Retinal pigment epithelial cell (primary cell): ENCODE measurements around a stretch of chr17.

- RRBS, result no CpG with 5 or more reads among the region's 1 CpG
These were observed 3.8 kb upstream of the MARCHF10 start for GRCh38 chr17:62811878-62812314.

DNA sequence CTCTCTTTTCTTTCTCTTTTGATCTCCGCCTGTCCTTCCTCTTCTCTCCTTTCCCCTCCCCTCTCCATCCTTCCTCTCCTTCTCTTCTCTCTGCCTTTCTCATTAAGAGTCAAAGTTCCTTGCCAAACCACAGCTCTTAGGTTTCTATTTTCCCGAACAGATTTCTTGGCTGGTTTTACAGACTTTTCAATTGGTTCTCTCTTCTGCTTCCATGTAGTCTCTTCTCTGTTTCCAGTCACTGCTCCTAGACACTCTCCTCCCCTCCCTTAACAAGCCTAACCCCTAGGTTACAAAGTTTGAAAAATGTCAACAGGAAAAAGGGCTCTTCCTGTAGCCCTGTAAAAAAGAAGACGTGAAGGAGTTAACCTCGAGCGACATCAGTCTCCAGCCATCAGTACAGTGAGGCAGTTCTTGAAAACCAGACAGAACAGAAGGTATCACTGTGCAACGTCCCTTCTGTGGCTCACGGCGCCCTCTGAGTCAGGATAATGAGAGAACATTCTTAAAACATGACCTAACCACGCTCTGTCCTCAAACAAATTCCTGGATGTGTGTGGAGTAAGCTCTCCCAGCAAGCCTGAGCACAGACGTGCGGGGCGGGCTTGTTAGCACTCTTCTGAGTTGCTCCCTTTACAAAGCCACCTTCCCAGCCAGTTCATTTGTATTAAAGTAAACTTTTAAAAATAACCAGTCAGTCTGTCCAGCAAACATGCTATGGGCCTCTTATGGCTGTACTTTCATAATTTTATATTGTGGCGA lies 11.6 kb upstream of the MARCHF10 start:
- RRBS, result no CpG with 5 or more reads among the region's 13 CpGs

DNA sequence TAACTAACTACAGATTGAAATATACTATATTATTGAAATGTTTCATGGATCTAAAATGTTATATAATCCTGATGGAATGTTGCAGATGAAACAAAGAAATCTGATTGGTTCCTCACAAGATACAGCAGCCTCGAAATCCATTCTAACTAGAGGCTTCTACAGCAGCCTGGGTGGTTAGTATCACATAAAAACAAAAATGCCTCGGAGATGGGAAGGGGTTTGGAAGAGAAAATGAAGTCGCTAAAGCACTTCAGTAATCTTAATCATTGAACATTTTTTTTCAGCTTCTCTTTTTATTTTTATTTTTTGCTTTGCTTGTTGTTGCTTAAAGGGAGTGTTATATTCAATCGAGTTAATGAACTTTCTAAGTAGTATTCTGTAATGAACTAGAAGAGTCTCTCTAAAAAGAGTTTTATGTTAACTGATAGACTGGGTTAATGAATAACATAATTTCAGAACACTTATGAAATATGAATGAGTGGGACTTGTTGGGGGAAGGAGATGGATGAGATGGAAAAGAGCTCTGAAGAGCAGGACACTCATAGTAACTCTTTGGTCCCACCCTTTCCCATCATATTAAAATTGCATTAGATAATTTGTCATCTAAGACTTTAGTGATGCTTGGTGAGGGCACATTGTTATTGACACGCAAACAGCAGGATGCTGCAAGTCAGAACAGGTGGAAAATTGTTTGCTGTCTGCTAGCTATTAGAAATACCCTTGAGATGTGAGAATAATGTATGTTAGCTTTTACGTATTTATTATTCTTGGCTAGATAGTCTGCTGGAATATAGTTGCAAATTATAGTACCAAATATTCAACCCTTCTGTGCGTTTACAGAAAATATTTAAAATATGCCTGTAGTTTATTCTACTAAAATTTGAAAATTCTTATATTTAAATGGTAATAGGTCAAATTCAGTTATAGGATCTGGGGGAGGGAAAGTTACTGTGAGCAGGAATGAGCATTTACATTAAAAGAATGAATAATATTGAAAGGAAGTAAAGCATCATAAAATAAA lies 75.6 kb downstream of the TANC2 start:
- RRBS, result no CpG with 5 or more reads among the region's 7 CpGs

DNA sequence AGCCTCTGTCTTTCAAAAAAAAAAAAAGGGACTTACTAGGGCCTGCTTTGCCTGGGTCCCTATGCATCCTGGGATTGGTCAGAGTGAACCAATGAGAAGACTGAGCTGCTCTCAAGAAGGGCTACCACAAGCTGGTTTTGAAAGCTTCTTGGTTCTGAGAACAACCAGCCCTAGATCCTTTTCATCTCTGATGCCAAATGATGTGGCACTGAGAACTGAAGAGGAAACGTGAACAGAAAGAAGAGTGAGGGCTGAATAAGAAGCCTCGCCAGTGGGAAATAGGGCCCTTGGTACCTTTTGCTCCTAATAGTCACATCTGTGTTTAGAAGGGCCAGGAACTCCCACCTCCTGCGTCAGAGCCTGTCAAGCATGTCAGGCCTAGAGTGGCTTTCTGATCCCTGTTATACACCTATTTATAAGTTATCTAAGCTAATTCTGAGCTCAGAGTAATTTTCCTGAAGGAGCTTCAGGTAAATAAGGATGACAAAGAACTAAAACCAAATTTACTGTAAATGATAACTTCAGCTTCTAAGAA lies 10.7 kb downstream of the TACO1 start:
- RRBS, result no CpG with 5 or more reads among the region's 3 CpGs

DNA sequence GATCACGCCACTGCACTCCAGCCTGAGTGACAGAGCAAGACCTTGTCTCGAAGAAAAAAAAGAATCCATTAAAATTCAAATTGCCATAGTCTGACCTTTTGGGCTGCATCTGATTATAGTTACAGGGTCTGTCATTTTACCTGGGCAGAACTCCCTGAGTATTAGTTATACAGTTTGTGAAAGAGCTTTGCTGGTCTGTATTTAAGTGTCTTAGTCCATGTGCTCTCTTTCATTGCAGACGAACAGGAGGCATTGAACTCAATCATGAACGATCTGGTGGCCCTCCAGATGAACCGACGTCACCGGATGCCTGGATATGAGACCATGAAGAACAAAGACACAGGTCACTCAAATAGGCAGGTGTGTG lies 10.2 kb downstream of the MAP3K3 start:
- RRBS, result no CpG with 5 or more reads among the region's 7 CpGs

DNA sequence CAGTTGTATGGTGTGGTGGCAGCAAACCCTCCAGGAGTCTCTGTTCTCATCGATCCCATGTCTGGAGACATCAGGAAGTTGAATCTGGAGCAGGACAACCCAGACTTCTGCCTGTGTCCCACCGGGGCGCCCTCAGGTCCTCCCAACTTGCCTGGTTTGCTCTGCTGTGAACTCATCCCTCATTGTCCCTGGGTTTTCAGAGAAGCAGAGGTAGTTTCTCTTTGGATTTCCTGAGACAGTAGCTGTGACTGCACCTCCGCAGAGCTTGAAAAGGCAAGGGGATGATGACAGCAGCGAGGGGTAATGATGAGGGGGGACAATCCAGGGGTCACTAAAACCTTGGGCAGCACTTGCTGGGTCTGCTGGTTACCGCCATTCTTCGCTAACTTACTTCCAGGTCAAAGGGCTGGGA lies 2.9 kb downstream of the LIMD2 start:
- RRBS, result no CpG with 5 or more reads among the region's 7 CpGs

DNA sequence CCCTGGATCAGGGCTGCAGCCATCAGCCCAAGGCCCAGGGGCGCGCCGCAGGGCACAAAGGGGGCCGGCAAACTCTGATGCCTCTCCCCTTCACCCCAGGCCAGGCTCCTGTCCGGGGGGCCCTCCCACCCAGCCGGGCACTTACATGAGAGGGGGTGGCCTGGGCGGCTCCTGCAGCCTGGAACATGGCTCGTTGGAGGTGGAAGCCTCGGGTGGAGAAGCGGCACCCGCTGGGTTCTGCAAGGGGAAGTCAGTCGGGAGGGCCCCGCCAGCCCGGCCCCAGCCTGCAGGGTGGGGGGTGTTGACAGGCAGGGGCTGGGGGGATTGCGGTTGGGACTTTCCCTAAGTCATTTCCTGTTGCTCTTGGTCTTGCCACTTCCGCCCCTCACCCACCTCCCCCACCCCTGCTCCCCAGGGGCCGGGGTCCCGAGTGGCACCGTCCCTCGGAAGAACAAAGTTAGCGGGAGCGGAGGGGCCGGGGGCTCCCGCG lies 768 bp downstream of the LIMD2 start:
- RRBS, result 2% methylated on average over 14 of the region's 25 CpGs

DNA sequence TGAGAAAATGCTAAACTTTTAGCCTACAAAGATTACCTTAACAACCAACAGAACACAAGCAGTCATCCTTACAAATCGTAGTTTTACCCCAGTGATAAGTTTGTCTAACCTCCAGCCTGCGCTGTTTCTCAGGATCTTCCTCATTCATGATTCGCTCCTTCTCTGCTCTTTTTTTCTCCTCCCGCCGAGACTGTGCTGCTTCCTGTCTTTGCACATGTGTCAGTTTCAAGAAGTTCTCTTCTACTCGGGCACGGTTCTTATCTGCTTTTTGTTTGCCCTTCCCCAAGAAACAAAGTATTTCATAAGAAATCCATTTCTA lies 10.2 kb upstream of the STRADA start:
- RRBS, result no CpG with 5 or more reads among the region's 7 CpGs

GRCh38 chr17:63772700-63773088 lies 703 bp downstream of the CCDC47 start:
- RRBS, result no CpG with 5 or more reads among the region's 5 CpGs

- RRBS, result no CpG with 5 or more reads among the region's 3 CpGs
These were observed 1.8 kb upstream of the FTSJ3 start for GRCh38 chr17:63829244-63829736.

DNA sequence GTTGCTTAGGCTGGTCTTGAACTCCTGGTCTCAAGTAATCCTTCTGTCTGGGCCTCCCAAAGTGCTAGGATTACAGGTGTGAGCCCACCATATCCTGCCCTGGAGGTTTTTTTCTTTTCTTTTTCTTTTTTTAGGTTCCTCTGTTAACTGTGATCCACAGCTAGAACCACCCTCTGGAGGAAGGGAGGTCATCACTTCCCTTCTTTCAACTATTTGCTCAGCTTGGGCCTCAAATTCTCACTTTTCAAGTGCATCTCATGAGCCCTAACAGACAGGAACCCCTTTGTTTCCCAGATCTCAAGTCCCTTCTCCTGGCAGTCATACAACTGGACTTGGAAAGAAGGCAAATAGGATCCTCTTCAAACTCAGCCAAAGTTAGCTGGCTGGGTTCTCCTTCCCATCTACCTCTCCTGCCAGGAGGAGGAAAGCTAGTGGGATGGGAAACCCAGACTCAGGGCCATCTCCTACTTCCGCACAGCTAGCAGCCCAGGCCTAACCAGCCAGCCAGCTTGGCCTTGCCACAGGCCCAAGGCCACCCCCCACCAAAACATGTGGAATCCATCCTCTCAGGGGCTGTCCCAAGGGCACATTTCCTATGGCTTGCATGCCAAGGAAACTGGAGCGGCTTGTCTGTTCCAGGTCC lies 2.0 kb downstream of the SMARCD2 start:
- RRBS, result no CpG with 5 or more reads among the region's 2 CpGs

DNA sequence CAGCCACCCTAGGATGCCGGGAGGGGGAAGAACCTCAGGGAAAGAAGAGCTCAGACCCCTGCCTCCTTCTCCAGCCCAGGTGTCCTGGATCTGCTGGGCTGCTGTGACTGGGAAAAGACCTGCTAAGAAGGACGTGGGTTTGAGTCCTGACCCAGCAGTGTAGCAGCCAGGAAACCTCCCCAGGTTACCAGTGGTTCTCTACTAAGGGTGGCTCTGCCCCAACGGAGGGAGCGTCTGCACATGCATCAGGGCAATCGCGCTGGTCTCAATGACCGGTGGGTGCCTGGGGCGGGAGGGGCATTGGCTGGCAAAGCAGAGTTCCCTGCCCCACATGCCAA lies 2.6 kb upstream of the CD79B start:
- RRBS, result no CpG with 5 or more reads among the region's 8 CpGs

DNA sequence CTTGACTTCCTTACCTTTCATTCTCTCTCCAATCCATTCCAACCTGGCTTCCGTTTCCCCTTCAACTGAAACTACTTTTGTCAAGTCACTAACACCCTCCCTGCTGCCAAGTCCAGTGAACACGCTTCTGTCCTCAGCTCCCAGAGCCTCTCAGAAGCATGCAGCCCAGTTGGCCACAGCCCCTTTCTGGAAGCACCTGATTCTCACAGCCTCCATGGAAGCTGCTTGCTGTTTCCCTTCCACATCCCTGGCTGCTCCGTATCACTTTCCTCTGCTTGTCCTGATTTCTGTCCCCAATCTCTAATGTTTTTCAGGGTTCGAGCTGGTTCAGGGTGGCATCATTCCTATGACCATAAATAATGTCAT lies 4.1 kb upstream of the SCN4A start:
- RRBS, result no CpG with 5 or more reads among the region's 4 CpGs

GRCh38 chr17:64056184-64057196 lies 36.1 kb upstream of the ICAM2 start:
- RRBS, result no CpG with 5 or more reads among the region's 12 CpGs

DNA sequence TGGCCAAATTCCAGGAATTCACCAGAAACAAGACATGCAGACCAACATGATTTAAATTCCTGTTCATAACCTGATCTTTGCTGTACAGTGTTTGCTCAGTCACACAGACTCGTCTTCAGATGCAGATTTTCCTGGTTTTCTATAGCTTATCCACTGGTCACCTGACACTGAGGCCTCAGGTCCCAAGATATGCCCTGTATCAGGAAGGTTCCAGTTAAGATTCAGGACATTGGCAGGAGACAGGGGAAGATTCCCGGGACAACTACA lies 47.4 kb downstream of the ERN1 start:
- RRBS, result no CpG with 5 or more reads among the region's 2 CpGs

GRCh38 chr17:64147037-64147187 lies 17.0 kb upstream of the ERN1 start:
- RRBS, result no CpG with 5 or more reads among the region's 4 CpGs

- RRBS, result no CpG with 5 or more reads among the region's 3 CpGs
These were observed 60.4 kb upstream of the ERN1 start for GRCh38 chr17:64190363-64190790.

DNA sequence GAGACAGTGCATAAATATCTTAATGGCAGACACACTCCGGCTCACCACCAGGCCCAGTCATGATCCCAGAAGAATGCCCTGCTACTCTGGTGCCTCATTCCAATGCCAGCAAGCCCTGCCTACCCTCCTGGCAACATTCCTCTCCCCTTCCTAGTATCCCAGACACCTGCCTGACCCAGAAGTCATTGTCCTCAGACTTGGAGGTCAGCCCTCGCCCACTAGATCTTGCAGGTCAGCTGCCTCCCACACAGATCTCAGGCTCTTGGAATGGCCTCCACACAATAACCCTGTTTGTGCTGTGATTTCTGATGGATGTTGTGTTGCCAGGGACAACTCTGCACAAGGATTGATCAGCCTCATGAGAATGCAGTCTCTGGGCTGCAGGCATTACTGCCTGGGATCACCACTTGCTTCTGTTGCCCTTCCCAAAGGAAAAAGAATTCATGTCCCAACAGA lies 1.9 kb upstream of the TEX2 start:
- RRBS, result no CpG with 5 or more reads among the region's 2 CpGs

GRCh38 chr17:64314978-64315680 lies 52.1 kb upstream of the TEX2 start:
- RRBS, result no CpG with 5 or more reads among the region's 14 CpGs

DNA sequence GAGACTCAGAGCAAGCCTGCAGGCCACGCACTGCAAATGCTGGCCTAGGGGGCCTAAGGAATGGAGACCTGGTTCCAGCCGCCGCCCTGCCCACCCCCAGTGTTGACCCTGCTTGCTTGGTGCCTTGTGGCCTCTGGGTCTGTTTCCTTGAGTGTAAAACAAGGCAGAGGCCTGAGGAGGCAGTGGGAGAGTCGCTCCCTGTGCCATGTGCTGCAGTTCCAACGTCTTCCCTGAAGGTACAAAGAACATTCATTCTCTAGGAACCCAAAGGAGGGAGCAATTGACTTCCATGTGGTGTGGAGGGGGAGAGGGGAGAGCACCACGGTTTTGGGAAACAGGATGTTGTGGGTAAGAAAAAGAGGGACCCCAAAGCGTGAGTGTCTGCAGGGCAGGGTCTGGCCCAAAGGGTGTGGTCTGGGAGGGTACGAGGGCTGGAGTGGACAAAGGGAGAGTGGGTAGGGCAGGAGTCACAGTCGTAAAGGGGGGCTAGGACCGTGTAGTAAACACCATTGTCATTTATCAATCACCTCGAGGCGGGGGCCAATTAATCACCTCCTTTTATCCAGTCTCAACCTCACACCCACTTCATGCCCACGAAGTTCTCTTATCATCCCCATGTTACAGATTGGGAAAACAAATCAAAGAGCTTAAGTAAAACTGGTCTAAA lies 2.6 kb downstream of the PECAM1 start:
- RRBS, result no CpG with 5 or more reads among the region's 13 CpGs